ENCODE measurements around the genes POTEB2, OR4M2B and CYFIP1.

DNA sequence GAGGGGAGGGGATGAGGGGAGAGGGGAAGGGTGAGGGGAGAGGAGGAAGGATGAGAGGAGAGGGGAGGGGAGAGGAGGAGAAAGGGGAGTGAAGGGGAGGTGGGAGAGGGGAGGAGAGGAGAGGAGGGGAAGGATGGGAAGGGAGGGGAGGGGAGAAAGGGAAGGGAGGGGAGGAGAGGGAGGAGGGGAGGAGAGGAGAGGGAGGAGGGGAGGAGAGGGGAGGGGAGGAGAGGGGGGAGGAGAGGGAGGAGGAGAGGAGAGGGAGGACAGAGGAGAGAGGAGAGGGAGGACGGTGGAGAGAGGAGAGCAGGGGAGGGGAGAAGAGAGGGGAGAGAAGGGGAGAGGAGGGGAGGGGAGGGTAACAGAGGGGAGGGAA, 293.9 kb downstream of the GOLGA6L6 start:
- PRO-cap = no peak

DNA sequence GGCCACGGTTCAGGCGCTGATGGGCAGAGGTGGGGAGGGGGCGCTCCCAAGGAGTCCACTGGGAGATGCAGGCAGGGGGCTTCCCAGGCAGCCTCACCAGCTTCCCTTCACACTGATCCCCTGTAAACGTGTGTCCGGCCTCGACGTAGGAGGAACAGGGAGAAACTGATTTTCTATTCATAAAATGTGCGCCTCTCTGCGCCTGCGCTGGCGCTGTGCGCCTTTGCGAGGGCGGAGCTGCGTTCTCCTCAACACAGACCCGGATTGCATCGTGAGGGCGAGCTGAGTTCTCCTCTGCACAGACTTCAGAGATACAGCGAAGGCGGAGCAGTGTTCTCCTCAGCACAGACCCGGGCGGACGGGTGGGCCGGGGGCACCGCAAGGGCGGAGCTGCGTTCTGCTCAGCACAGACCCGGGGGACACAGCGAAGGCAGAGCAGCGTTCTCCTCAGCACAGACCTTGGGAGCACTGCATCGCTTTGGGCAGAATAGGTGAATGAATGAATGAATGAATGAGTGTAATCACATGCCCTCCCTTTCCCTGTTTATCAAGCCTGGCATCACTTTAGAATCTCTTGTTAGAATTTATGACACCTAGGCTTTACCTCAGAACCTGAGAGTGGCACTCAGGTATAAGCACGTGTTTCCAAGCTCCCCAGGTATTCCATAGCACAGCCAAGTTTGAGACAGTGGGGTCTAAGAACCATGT, 259.0 kb downstream of the GOLGA6L6 start:
- PRO-cap = no peak

DNA sequence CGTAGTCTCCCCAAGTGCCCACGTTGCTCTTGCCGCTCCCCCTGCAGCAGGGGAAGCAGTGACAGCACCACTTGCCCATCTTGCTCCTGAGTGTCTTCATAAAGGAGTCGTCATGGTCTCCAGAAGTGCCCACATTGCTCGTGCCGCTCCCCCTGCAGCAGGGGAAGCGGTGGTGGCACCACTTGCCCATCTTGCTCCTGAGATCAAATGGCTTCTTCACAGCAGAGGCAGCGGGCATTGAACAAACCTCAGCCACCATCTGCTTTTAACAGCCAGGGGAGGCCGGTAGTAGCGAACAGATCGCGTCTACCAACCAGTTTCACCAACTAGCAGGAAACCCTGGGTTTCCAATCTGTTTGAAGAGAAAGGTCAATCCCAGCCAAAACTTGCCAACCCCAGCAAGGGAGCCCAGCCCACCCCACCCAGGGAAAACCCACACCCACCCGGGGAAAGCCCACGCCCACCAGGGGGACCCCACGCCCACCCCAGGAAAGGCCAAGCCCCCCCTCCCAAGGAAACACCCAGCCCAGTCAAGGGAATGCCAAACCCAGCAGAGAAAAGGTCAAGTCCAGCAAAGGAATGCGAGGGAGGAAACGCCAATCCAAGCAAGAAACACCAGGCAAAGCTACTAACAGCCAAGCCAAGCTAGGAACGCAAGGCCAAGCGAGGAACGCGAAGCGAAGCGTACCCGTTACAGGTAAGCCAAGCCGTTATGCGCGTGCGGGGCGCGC, at the start of gene POTEB2:
TSS of gene POTEB2 (minus strand) at position 292 of the 731 bp plus-strand sequence.
- PRO-cap = no peak

GRCh38 chr15:21637704-21638208, at the start of gene OR4M2B:
TSS of gene OR4M2B (plus strand) at chr15:21637909.
- PRO-cap = no peak

GRCh38 chr15:22227993-22228576, 133.8 kb downstream of the OR4N4 start:
- PRO-cap = no peak

DNA sequence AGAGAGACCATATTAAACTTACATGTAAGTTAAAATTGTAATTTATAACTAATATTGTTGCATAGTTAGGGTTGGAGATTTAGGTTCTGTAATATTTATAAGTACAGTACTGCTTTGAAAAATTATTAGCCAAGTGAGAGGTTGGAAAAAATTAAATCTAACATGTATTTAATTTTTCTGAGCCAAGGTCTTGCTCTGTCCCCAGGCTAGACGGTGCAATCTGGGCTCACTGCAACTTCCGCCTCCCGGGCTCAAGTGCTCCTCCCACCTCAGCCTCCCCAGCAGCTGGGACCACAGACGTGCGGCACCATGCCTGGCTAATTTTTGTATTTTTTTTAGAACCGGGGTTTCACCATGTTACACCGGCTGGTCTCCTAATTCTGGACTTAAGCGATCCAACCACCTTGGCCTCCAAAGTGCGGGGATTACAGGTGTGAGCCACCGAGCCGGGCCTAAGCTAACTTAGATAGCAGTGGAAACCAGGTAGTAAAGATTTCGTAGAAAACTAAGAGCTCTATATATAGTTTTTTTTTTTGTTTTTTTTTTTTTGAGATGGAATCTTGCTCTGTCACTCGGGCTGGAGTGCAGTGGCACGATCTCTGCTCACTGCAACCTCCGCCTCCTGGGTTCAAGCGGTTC, 1.4 kb downstream of the NIPA2 start:
- PRO-cap = no peak

DNA sequence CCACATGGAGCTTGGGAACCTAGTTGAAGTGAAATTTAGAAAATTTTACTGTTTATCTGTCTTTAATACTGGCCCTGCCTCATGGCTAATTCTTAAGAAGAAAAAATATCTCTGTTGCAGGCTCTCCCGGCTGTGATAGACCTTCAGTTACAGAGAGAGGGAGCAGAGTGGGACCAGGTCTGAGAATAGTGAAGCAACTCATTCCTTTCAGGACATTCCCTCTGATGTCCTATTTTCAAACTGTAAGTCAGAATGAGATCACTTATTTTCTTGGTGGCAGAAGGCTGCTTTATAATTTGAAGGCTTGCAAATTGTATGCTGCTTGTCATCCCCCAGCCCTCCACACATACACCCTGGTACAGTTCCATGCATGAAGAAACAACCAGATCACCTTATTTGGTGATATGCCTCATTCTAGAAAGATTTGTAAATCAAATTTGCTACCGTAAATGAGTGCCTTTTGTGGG, 6.6 kb downstream of the NIPA2 start:
- PRO-cap = no peak

GRCh38 chr15:22955542-22955990, 24.6 kb downstream of the CYFIP1 start:
- PRO-cap = no peak

DNA sequence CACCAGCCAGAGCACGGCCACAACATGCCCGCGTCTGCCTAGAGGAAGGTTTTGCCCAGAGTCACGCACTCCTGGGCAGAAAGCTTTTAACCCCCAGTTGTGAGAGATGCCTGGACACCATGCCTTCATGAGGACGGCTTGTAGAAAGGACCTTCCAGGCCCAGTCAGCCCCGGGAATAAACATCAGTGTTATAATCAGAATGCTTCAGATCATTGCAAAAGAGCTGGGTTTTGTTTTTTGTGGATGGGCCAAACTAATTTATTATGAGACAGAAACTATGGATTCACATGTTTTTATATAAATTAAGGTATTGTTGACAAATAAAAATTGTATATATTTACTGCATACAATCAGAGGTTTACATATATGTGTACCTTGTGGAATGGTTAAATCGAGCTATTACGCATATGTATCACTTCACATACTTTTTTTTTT, 16.4 kb downstream of the CYFIP1 start:
- PRO-cap = no peak

GRCh38 chr15:22973274-22974006, 6.7 kb downstream of the CYFIP1 start:
- PRO-cap = no peak

DNA sequence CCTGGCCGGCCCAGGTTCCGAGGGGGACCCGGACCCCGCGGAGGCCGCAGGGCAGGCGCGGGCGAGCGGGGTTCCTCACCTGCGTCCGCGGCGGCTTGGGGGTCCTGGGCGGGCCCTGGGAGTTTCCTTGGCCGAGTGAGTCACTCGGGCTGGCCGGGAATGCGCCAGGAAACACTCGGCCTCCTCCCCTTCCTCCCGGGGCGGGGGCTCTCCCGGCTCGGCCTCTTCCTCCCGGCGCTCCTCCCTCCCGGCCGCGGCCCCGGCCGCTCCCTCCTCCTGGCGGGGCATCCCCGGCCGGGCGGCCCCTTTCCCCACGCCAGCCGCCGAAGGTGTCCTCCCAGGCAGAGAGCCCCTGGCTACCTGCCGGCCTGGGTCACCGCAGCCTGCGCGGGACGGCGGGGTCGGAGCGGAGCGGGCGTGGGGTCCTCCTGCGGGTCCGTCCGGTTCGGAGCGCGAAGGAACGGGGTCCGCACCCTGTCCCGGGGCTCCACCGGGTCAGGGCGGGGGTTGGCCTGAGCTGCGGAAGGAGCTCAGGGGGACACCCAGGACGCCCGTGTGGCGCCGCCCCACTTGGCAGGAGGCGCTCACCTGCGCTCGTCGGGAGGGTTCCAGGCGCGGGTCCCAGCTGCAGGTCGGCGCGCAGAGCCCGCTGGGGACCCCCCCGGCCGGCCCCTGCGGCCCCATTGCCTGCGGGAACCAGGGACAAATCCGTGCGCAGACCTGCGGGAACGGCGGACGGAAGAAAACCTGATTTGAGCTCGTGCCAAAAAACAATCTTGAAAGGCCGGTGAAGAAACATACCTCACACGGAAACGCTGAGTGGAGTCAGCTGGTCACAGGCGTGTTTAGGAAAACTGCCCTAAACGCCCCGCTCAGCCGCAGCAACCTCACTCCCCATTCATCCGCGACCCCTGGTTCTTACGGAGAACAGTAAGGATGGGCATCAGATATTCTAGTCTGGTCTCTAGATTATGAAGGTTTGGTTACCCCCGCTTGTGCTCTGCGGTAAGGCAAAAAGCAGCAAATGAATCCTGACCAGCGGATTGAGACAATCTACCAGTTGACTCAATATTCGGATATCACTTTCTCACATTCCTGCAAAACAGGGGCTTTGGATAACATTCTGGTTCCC, at the start of gene CYFIP1:
TSS of gene CYFIP1 (minus strand) at position 161 of the 1,132 bp plus-strand sequence.
- PRO-cap = bidirectional peak, plus-strand start at position 271 of the sequence, minus-strand start at position 97 of the sequence

- PRO-cap = no peak
Measured at GRCh38 chr15:23304844-23305166, 29.2 kb downstream of the GOLGA6L26 start.

- PRO-cap = bidirectional peak, plus-strand start at chr15:23398028, minus-strand start at chr15:23397911
Measured at GRCh38 chr15:23397830-23398257, 43.3 kb downstream of the GOLGA8S start.

- PRO-cap = no peak
Measured at GRCh38 chr15:23686910-23687191, 254 bp downstream of the NDN start.

DNA sequence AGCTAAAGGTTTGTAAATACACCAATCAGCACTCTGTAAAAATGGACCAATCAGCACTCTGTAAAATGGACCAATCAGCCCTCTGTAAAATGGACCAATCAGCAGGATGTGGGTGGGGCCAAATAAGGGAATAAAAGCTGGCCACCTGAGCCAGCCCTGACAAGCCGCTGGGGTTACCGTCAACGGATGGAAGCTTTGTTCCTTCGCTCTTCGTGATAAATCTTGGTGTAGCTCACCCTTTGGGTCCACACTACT, 69.8 kb upstream of the NDN start:
- PRO-cap = no peak

DNA sequence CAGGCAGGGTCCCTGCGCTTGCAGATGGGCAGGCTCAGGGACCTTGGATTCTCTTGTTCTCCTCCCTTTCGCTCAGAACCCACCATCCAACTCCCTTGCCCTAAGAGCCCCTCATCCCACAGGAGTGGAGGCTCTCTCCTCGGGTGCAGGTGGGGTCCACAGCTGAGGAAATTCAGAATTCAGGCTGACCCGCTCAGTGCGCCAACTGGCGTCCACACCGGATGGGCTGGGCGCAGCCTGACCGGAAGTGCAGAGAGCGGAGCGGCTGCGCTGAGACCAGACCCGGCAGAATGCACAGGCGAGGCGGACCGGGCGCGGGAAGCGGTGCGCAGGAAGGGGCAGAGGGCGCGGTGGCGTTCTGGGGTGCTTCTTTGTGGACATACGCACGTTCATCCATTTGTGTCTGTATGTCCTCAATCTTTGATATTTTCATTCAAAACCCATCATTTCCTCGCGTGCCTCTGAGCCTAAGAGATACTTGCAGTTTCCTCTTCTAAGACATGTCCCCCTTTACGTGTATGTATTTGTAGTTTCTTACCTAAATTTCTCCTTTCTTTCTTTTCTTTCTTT, 210.5 kb upstream of the NDN start:
- PRO-cap = no peak

DNA sequence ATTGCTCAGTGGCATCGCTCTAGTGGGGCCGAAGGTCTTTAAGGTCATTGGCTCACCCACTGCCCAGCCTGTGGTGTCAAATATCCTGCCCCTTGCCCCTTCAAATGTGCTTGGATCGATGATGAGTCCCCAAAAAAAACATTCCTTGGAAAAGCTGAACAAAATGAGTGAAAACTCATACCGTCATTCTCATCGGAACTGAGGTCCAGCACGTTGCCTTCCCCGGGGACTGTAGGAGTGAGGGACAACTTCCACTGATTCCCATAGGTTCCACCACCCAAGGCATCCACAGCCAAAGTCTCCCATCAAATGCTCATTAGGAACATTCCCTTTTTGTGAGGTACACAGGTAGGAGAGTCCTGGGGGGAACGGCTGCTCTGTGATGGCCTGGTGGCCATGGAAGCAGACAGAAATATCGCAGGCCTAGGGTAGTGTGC, 99.3 kb downstream of the SNRPN start:
- PRO-cap = no peak

GRCh38 chr15:25399468-25400020, 39.3 kb downstream of the UBE3A start:
- PRO-cap = no peak

DNA sequence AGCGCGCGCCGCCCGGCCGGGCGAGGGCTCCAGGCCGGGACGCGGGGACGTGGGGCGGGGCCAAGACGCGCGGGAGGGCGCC, 71 bp upstream of the UBE3A start:
- PRO-cap = no peak

- PRO-cap = bidirectional peak, plus-strand start at chr15:25439206, minus-strand start at chr15:25438988
Measured at GRCh38 chr15:25439136-25439442, 265 bp upstream of the UBE3A start.

All from left cardiac atrium (tissue), 1 donor.